Foreskin fibroblast (primary cell): Measurements from ENCODE around the genes TBC1D12 and SORBS1.

GRCh38 chr10:92849715-92849978, 1.3 kb downstream of the EXOC6 start:
- RRBS: no CpG with 5 or more reads among the region's 1 CpG

GRCh38 chr10:93062262-93062984, 1.8 kb downstream of the CYP26C1 start:
- RRBS: 2% methylated on average over 17 of the region's 61 CpGs

DNA sequence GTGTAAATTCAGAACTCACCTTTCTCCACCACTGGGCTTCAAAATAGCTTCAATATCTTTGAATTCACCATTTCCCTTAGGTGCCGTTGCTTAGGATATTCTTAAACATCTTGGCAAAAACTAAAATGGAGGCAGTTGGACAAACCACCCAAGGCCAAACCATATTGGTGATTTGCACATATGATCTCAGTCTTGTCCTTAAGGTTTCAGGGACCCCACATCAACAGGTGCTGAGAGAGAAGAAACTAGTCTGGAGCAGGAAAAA, 184.7 kb downstream of the CYP26A1 start:
- RRBS: no CpG with 5 or more reads among the region's 1 CpG

DNA sequence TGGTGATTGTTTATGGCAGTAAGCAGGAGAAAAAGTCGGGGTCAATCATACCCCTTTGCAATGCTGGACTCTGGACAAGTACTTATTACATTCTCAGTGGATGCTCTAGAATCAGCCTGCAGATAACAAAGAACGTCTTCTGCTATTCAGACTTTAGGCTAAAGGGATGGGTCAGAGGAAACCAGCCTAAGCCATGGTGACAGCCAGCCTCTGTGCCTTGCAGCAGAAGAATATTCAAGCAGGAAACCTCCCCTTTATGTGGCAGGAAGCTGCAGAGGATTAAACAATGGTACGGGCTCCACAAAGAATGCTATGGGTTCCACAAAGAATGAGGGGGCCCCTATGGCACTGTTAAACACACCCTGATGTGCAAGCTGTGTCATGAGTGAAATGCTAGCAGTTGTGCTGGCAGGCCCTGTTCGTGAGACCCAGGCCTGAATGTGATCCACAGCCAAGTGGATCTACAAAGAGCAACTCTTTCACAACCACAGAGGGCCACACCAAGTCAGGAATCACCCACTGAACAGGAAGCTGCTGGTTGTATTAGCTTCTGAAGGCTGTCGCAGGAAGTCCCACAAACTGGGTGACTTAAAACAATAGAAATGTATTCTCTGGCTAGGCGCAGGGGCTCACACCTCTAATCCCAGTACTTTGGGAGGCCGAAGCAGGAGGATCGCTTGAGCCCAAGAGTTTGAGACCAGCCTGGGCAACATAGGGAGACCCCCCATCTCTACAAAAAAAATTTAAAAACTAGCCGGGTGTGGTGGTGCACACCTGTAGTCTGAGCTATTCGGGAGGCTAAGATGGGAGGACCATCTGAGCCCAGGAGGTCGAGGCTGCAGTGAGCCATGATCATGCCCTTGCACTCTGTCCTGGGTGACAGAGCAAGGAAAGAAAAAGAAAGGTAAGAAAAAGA, 68.8 kb downstream of the MYOF start:
- RRBS: no CpG with 5 or more reads among the region's 11 CpGs

DNA sequence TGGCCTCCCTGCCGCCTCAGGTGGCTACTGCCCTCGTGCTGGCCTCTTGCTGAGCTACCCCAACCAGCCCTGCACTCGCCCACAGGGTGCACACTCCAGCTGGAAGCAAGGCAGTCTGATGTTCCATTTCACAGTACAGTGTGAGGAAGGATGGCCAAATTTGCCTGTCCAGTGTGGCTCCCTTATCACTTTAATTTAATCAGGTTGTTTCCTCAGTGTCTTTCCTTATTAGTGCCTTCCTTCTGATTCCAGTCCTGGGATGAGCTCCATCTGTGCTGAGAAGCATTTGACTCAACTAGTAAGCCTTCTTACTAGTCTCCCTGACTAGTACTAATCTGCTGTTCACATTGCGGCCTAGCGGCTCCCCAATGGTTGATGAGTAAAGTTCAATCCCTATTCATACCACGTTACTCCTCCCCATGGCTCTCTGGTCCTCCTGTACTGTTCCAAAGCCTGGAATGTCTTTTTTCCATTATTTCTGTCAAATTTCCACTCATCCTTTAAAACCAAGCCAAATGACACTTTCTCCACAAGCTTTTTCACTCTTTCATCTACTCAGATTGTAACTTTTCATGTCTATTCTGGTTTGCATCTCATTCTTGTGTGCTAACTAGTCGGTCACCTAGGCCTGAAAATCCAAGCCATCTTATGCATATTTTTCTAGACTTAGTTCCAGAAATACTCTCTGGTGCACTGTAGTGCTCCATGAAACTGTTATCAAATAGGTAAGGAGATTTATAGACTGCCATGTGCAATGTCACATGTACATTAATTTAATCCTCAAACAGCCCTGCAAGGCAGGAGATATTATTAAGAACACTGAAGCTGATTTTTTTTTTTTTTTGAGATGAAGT, 8.0 kb downstream of the MYOF start:
- RRBS: no CpG with 5 or more reads among the region's 7 CpGs

GRCh38 chr10:94252210-94253005, 110.3 kb downstream of the NOC3L start:
- RRBS: no CpG with 5 or more reads among the region's 12 CpGs

DNA sequence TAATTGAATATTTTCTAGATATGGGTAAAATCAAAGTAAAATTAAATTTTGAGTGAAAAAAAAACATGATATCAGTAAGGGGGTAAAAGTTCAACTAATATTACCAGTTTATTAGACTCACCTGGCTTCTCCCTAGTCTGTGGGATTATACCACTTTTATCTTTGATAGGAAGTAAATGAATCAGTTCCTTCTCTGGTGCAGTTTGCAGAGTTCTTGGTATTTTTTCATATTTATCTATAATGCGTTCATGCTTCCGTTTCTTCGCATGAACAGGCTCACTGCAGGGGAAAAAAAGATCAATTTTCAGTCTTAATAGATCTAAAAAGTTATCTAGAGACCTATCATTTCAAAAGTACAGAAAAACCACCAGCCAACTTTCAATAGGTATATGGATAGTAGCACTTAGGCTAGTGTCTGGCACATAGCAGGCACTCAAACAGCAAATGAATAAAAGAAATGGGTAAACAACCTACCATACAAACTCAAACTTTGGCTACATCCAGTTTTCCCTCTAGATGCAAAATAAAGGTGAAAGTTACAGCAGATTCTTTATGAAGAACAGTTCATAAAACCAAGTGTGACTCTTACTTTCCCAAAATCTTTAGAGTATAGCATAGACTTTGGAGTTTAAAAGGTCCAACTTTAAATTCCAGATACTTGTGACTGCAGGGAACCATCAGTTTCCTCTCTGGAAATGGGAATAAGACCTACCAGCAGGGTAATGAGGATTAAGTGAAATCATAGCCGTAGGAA, 5.5 kb downstream of the NOC3L start:
- RRBS: no CpG with 5 or more reads among the region's 4 CpGs

- RRBS: 1% methylated on average over 28 of the region's 133 CpGs
Measured at GRCh38 chr10:94402041-94403349, at the start of gene TBC1D12. Gene TBC1D12, plus strand, starts transcription at chr10:94402541.

DNA sequence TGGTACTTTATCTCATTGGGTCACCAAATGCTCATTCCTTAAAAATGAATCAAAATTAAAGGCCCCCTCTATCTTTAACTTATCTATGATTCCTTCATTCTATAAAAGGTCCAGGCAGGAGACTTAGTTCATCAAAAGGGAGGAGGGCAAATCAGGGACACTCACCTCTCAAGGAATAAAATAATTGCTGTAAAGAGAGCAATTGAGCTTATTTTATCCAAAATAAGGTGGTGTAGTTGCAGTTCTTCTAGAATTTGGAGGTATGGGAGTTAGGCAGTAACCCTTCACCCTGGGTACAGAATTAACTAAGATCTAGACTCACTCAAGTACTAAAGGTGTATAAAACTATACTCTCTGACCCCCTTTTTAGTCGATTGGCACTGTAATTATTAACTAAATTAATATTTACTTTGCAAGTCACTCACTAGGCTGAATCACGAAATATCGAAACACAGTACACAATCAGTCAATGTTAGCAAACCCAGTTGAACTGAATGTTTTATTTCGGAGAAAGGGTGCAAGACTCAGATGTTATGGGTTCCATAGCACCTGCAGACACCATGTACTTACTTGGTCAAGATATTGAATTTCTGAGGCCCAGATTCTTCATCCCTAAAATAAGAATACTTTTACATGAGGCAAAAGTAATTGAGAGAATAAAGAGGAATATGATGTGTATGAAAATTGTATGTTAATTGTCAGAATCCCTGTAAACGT, 14.7 kb upstream of the CYP2C19 start:
- RRBS: no CpG with 5 or more reads among the region's 5 CpGs

DNA sequence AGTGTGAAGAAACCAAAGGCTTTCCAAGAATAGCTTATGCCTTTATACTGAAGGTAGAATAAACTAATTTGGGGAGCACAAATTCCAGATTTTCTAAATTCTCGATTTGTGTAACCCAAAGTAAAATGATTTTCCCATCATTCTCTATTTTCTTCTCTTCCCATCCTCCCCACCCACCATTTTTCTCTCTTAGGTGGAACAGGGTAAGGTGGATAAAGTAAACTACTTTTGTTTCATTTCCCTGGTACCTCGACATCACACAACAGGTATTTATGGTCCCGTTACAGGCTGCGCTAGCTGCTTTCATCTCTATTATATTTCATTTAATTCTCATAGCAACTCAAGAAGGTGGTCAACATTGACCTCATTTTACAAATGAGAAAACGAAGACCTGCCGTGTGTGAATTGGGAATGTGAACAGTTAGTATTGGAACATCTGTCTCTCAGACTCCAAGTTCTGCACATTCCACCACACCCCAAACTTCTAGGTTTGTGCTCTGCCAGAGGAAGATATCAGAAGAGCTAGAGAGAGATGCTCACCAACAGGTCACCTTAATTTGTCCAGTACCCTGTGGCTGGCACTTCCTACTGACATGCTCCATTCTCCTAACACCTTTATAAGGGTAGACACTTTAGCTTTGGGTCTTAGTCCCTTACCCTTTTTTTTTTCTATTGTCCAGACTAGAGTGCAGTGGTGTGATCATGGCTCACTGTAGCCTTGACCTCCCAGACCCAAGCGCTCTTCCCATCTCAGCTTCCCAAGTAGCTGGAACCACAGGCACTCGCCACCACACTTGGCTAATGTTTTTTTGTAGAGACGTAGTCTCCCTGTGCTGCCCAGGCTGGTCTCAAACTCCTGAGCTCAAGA, 38.0 kb upstream of the PDLIM1 start:
- RRBS: no CpG with 5 or more reads among the region's 9 CpGs

DNA sequence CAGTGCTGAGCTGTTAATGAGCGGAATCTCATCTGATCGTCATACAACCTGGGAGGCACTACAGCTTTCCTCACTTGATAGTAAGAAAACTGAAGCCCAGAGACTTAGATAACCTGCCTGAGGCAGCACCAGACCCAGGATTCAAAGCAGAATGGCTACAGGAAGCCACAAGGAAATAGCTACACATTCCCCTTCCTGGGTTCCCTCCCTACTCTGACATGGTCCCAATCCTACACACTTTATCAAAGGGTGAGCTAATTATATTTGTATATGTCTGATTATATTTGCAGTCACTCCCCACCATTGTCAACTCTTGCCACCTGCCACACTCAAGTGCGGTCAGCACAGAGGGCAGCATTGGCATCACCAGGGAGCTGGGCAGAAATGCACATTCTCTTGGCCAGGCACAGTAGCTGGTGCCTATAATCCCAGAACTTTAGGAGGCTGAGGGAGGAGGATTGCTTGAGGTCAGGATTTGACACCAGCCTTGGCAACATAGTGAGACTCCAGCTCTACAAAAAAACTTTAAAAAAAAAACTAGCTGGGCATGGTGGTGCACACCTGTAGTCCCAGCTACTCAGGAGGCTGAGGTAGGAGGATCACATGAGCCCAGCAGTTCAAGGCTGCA, 114.1 kb upstream of the PDLIM1 start:
- RRBS: no CpG with 5 or more reads among the region's 3 CpGs

- RRBS: no CpG with 5 or more reads among the region's 5 CpGs
Measured at GRCh38 chr10:95440682-95441443, 120.3 kb downstream of the SORBS1 start.

- RRBS: no CpG with 5 or more reads among the region's 3 CpGs
Measured at GRCh38 chr10:95458023-95458621, 103.0 kb downstream of the SORBS1 start.

- RRBS: no CpG with 5 or more reads among the region's 7 CpGs
Measured at GRCh38 chr10:95496374-95497375, 64.5 kb downstream of the SORBS1 start.

DNA sequence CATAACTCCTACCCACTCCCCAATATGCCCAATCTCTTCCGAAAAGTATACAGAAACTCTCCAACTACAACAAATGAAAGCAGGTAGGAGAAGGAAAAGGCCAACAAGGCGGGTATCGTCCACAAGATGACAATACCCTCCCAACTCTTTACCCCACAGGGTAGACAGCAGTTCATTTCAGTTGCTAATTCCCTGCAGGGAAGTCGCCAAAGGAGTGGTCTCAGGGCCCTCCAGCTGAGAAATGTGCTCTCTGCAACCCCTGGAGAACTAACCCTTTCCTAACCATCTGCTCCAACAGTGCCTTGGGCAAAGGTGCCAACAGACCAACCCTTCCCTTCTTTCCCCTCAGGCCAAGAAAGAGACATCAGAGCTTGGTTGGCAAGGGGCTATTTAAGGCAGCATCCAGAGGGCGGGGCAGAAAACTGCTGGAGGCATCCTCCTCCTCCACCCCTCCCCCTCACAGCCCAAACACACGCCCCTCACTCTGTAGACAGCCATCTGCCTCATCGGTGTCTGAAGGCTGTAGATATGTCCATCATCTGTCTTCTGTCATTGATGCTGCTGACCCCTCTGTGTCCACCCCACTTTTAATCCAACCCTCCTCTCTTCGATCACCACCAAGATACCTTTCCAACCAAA, 1.7 kb downstream of the SORBS1 start:
- RRBS: no CpG with 5 or more reads among the region's 8 CpGs

- RRBS: 4% methylated on average over 13 of the region's 41 CpGs
Measured at GRCh38 chr10:95561133-95561477, at the start of gene SORBS1. Gene SORBS1, minus strand, starts transcription at chr10:95561371.

DNA sequence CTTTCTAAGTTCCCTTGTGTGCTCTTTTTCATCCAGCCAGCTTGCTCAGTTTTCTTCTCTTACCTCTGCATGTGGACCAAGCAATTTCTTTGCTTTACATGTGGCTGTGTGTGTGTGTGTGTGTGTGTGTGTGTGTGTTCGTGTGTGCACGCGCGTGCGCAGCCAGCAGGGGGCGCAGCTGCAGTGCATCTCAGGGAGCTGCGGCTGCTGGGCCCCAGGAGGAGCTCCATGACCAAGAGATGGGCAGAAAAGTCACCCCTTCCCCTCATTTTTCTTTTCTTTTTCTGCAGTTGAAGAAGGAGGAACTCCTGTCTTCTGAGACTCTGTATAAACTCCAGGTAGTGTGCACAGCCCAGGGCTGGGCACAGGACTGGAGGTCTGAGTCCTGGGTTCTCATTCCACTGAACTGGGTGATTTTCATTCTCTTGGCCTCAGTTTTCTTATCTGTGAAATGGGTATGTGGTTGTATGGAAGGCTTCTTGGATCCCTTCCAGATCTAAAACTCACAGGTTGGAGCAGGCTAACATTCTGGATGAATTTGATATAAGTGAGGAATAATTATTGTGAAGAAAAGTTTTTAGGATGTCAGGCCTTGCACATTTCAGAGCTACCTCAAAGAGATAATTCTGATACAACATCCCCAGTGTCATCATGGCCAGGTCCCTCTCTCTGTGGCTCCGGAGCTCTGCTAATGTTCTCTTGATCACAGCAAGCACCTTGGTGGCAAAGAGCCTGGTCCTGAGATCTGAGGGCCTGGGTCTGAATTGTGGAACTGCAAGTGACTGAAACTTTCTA, 41.6 kb downstream of the BLNK start:
- RRBS: no CpG with 5 or more reads among the region's 8 CpGs

- RRBS: 6% methylated on average over 13 of the region's 44 CpGs
Measured at GRCh38 chr10:96512545-96513080, 1.1 kb downstream of the TLL2 start.

DNA sequence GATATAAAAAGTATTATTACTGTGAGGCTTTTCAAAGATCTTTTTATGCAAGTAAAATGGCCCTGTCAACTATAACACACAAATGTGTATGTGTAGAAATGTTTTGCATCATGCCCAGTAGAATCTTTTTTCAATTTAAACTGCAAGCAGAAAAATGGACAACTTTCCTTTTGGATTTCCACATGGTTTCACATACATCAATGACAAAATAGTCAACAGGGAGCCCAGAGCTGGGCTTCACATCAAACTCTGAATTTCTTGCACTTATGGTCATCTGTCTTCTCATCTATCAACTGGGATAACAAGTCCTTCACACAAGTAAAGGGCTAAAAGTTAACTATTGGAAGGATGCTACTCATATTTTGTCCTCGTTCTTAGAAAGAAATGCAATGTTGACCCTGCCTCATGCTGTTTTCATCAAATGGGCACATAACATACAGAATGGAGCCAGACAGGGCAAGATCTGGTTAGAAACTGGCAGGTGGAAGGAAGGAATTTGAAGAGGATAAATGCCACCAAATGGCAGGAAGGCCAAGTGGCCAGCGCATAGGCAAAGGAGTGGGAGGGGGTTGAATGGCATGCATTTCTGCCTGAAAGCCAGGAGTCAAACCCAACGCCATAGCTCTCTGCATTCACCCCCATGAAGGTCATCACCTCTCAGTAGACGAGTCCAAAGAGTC, 1.3 kb upstream of the TLL2 start:
- RRBS: no CpG with 5 or more reads among the region's 4 CpGs

GRCh38 chr10:96557084-96557998, 29.5 kb downstream of the TM9SF3 start:
- RRBS: no CpG with 5 or more reads among the region's 8 CpGs